Myometrial cell (primary cell): ENCODE data around the genes ATP5F1D and ONECUT3.

DNA sequence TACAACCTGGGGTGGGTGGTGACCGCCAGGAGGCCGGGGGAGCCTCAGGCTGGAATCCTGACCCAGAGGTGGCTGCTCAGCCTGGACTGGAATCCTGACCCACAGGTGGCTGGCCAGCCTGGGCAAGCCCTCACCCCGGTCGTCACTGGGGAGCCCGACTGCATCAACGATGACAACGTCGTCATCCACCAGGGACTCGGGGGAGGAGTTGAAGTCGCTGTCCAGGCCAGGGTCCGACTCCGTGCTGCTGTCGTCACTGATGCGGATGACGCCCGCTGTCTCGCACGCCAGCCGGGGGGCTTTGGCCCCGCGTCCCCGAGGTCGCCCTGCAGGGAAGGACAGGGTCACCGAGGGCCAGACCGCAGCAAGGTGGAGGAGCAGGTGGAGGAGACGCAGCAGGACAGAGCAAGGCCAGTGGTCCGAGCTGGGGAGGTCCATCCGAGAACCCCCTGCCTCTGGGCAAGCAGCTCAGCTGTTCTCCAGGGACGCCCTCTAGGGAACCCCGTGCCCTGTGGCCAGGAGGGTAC, 10.4 kb downstream of the GPX4 start:
- RAMPAGE, long total RNA: no peak

DNA sequence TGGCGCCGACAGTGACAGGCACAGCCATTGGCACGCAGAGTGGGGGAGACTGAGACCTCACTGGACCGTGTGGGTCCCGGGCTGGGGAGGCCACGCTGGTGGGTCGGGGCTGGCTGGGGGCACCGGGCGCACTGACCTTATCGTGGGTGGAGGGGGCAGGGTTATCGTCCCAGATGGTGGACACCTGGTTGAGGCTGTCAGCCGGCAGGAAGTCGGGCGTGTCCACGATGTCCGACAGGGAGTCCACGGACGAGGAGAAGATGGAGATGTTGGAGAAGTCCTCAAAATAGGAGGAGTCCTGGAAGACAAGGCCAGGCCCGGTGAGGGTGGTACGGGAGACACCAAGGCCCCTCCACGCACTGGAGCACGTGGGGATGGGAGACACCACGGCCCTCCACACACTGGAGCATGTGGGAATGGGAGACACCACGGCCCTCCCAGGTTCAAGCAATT, 23.7 kb downstream of the GPX4 start:
- RAMPAGE, long total RNA: no peak

DNA sequence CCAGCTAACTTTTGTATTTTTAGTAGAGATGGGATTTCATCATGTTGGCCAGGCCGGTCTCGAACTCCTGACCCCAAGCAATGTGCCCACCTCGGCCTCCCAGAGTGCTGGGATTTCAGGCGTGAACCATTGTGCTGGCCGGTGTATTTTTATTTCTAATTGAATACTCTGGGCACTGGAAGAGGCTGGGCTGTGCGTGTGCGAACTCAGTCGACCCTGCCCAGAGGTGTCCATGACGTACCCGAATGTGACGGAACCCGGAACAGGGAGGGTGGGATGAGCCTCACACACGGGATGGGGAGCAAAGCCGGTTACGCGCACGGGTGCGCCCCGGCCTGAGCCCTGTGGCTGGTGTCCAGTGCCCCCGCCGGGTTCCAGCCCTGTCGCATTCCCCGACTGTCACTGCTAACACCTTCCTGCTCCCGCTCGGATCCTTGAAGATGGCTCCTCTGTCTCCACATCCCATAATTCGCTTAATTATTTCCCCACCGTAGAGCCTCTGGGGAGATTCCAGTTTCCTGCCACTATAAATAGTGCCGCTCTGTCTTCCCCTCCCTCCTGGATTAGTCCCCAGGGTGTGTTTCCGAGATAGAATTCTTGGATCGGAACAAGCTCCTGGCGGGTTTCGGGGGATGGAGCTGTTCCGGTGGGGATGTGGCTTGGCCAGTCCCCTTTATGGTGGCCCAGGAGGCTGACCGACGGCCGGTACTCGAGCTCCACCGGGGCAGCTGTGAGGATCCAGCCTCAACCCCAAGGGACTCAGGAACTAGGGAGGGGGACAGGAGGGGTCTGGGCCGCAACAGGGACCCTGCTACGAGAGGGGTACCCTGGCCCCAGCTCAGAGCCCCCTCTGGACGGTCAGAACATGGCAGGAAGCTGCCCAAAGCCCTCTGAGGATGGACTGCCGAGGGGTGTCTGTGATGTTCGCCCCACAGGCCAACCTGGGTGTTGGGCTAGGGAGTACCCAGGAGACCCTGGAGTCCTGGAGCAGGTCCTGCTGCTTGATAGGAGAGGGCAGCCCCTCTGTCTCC, 21.9 kb downstream of the SBNO2 start:
- RAMPAGE, long total RNA: no peak

DNA sequence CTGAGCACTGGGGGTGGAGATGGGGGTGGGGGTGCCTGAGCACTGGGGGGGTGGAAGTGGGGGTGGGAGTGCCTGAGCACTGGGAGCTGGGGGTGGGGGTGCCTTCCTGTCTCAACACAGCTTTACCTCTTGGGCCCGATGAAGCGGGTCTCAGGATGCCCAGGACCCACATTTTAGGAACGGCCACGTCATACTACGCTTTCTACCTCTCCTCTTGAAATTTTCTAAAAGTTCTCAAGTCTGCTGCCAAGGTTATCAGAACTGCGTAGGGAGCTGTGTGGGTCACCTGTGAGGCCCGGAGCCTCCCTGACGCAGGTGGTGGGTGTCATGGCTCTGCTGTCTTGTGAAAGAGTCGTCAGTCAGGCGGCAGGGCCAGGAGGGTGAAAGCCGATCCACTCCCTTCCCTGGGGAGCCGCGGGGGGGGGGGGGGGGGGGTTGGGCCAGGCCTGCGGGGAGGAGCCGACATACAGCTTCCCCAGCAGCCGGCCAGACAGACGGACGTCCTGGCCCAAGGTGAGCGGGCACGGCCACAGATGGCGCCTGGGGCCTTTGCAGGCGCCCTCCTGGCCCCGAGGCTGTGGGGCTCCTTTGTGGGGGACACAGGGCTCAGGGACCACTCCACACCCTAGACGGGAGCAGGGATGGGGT, 12.5 kb downstream of the SBNO2 start:
- RAMPAGE, long total RNA: no peak

GRCh38 chr19:1168273-1169508, 5.4 kb downstream of the SBNO2 start:
- RAMPAGE, long total RNA: no peak

DNA sequence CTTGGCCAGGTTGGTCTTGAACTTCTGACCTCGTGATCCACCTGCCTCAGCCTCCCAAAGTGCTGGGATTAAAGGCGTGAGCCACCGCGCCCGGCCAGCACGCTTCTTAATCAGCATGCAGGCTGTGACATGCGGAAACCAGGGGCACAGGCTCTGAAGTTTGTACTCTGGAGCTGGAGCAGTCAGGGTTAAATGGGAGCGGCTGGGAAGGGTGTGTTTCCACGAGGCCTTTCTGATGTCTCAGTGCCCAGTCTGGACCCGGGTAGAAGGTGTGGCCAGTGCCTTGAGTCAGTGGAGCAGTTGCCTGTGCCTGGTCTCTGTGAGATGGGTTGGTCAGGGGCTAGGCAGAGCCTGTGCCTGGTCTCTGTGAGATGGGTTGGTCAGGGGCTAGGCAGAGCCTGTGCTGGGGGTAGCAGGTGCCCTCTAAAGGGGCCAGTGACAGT, 3.3 kb downstream of the STK11 start:
- RAMPAGE, long total RNA: no peak

- RAMPAGE, long total RNA: no peak
Measured at GRCh38 chr19:1241305-1242025, at the start of gene ATP5F1D. ATP5F1D (plus strand) TSS chr19:1241751.

- RAMPAGE, long total RNA: no peak
Measured at GRCh38 chr19:1260666-1261246, 8.4 kb upstream of the CIRBP start.

DNA sequence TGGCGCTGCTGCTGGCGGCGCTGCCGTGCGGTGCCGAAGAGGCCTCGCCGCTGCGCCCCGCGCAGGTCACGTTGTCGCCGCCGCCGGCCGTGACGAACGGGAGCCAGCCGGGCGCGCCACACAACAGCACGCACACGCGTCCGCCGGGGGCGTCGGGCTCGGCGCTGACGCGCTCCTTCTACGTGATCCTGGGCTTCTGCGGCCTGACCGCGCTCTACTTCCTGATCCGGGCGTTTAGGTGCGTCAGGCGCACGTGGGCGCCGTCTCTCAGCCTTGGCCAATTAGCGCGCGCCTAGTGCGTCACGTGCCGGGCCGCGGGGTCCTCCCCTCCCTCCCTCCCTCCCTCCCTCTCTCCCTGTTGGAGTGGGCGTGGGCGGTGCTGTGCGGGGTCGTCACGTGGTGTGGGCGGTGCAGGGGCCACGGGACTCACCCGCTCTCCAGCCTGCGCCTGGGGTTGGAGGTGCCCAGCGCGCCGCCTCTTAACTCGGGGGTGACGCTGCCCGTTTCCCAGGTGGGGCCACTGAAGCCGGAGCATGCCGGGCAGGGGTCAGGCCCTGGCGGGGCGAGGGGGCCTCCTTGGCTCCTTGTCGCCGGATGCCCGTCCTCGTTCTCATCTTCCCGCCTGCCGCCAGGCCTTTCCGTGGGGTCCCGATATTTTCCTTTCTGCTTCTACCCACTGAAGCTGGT, 406 bp downstream of the FAM174C start:
- RAMPAGE, long total RNA: start-site peak on the plus strand centred at position 442 of the sequence, 91 bp wide, 66 and 144 reads in 2 replicates

GRCh38 chr19:1277094-1277427, 1.7 kb downstream of the FAM174C start:
- RAMPAGE, long total RNA: no peak

GRCh38 chr19:1422469-1423348, 15.3 kb downstream of the DAZAP1 start:
- RAMPAGE, long total RNA: no peak

DNA sequence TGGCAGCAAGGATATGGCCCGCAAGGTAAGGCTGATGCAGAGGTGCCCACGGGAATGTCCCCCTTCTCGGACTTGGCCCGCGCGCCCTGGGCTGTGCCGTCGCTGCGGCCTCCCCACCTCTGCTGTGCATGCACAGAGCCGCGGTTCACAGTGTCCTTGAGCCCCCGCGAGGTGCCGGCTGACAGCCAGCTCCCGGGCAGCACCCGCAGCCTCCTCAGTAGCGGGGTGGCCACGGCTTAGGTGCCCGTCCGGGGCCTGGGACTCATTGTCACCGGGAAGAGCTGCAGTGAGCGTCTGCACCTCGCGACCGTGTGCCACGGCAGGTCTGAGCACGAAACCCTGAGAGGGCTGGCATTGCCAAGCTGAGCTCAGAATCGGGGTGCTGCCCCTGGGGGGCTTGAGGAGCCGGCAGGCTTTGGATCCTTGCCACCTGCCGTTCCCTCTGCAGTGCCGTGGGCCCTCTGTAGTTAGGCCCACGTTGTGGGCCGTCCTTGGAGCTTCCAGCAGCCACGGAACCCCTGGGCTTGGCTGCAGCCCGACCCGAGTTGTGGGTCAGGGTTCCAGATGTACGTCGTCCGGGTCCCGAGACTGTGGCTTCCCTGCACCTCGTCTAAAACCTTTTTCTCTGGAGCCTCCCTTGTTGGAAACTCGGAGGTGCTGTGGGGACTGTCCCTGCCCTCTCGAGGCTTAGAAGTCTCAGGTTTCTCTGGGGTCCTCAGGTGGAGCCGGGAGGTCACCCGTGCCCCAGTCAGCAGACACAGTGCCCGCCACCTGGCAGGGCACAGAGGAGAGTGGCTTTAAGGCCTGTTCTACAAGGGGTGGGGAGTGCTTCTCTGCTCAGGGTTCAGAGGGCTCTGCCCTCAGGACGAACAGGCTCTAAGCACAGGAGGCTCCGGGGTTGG, 9.0 kb upstream of the RPS15 start:
- RAMPAGE, long total RNA: no peak

- RAMPAGE, long total RNA: no peak
Measured at GRCh38 chr19:1489459-1489996, 622 bp downstream of the PCSK4 start.

- RAMPAGE, long total RNA: no peak
Measured at GRCh38 chr19:1492319-1493078, 1.5 kb downstream of the REEP6 start.

DNA sequence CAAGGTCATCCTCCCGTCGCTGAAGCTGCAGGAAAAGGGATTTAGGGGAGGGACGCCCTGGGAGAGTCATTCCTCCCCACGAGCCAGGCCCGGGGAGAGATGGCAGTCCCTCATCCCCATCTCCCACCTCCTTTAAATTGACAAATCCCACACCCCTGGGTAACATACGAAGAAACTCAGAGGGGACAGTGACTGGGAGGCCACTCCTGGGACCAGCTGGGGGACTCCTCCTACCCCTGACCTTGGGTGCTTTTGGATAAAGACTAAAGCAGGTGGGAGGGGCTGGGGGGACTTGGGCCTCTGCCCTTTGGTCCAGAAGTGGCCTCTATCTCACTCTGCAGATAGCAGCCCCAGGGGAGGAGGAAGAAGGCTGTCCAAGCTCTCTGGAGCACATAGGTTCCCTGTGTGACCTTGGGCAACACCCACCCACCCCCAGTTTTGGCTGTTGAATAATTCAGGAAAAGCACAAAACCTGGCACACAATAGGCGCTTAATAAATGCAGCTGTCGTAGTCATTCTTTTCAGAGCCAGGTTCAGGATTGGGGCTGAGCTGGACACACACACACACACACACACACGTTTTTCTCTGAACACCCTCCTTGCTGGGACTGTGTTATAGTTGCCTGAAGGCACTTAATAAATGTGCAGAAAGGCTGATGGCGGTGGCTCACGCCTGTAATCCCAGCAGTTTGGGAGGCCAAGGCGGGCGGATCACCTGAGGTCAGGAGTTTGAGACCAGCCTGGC, 2.3 kb downstream of the REEP6 start:
- RAMPAGE, long total RNA: no peak

DNA sequence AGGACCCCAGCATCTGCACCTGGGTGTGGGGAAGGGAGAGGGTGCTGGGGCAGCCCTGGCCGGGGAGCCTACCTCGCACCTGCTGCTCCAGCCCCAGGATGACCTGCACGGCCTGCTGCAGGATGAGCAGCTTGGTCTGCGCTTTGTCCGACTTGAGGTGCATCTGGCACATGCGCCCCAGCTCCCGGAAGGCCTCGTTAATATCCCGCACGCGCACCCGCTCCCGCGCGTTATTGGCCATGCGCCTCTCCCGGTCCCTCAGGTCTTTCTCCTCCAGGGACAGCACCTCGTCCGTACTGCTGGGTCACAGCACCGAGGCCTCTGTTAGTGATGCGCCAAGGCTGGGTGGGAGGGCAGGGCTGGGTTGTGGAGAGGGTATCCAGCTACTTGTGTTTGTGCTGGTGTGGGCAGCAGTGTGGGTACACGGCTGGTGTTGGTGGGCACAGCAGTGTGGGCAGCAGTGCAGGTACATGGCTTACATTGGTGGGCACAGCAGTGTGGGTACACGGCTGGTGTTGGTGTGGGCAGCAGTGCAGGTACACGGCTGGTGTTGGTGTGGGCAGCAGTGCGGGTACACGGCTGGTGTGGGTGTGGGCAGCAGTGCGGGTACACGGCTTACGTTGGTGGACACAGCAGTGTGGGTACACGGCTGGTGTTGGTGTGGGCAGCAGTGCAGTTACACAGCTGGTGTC, 7.0 kb upstream of the UQCR11 start:
- RAMPAGE, long total RNA: no peak

DNA sequence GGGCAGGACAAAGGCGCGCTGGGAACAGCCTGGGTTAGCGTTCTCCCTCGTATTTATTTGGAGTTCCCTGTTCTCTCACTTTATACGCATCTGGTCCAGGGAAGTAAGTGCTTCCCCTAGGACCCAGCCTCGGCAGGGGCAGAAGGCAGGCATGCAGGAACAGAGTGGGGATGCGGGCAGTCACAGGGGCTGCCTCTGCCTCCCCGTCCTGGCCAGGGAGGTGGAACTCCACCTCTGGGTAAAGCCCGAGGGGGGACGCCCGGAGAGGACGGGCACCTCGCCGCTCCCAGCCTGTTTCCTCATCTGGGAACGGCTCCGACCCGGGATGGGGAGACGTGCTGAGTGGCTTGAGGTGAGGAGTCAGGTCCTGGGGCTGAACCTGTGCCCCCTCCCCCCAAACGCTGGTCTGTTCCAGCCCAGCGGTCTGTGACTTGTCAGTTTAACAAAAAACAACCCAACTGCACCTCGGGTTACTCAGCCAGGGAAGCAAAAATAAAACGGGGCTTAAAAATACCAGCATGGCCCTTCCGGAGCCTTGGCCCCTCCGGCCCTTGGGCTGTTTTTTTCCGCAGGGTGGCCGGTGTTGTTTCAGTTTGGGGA, 4.2 kb downstream of the TCF3 start:
- RAMPAGE, long total RNA: no peak

DNA sequence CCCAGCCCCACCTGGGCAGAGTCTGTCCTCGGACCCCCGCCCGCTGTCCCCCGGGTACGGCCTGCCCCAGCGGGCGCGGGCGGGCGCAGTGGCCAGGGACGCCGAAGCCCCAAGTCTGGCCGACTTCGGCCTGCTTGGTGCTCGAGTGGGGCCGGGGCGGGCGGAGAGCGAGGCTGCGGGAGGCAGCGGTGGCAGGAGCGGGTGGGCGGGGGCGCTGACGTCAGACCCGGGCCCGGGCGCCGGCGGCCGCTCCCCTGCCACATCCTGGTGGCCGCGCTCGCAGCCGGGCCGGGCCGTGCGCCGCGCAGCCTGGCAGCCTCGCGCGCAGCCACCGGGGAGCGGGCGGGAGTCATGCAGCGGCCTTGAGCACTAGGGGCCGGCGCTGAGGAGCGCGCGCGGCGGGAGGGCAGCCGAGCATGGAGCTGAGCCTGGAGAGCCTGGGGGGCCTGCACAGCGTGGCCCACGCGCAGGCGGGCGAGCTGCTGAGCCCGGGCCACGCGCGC, at the start of gene ONECUT3:
ONECUT3 (plus strand) TSS at position 260 of the 503 bp plus-strand sequence.
- RAMPAGE, long total RNA: no peak

DNA sequence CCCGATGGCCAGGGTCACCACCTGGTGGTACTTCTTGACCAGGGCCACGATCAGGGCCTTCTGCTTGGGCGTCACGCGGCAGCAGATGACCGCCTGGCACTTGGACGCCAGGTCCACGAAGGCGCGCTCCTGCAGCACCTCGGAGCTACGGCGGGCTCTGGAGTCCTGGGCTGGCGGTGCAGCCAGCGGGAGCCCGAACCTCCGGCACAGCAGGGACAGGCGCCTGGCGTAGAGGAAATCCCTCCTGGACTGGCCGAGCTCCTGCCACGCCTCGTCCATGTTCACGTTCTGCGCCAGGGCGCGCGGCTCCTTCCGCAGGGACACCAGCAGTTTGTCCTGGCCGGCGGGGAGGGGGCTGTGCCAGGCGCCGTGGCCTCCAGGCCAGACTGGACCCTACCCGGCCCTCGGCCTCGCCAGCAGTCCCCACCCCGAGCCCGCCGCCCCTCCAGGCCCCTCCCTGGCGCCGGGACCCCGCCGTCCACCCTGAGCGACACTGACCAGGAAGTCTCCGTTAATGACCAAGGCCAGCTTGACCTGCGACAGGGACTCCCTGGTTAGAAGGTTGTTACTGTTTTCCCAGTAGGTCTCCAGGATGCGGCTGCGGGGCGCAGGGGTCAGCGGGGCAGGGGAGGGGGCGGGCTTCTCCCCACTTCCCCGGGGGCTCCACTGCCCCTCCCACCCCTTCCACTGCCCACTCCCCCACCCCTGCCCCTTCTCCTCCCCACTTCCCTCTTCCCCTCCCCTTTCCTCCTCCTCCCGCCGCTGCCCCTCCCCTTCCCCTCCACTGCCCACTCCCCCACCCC, 22.5 kb downstream of the ATP8B3 start:
- RAMPAGE, long total RNA: no peak

GRCh38 chr19:1795552-1795759, 16.6 kb downstream of the ATP8B3 start:
- RAMPAGE, long total RNA: no peak